Hematopoietic multipotent progenitor cell (in vitro differentiated cells): ENCODE results near the gene IBTK.

GRCh38 chr6:81264978-81265607, 487.4 kb downstream of the TENT5A start:
- CAGE, long polyA plus RNA: no peak

DNA sequence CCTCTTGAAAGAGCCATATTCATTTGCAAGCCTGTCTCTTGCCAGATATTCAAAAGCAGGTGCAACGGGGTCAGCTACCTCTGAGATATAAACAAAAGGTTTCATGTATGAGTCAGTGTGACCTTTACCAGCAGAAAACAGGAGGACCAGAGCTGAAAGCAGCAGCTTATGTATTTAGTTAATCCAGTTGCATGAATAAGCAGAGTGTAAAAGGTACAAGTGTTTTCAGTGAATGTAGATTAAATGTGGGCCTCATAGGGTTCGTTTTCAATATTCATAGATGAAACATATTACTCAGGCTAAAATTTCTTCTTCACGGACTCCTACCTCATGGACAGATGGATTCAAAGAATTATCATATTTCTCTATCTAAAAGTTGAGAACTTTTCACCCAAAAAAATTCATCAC, 55.9 kb downstream of the TENT5A start:
- CAGE, long polyA plus RNA: no peak

GRCh38 chr6:82015287-82016063, 232.1 kb downstream of the IBTK start:
- CAGE, long polyA plus RNA: no peak

- CAGE, long polyA plus RNA: no peak
Measured at GRCh38 chr6:82144965-82145389, 102.6 kb downstream of the IBTK start.

DNA sequence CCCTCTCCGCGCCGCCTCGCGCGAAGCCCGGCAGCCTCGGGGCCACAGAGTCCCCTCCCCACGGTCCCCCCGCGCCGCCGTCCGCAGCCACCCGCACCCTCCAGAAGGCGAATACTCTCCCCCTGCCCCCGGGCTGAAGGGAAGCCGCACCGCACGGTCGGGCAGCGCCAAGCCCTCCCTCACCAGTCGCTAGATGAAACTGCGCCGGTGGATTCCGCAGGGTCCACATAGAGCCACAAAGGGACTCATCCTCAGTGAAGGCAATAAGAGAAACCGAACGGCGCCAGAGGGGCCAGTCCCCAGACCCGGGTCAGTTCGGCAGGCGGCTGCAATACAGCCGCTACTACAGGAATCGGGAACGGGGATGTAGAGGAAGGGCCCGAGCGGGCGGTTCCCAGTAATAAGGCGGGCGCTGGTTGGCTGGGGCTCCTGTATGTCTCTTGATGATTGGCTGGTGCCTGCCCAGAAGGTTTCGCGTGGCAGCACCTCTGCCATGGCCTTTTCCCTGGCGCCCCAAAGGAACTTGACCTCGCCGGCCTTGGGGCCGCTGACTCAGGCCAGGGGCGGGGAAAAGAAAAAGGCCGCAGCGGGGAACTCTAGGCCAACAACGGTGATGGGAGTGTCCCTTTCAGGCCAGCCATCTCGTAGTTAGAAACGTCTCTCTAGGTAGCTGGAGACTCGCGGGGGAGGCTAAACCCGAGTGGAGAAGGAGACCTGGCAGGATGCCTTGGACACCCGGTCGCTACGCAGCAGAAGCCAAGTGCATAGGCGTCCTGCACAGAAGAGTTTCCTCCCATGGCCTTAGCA, at the start of gene IBTK:
Gene IBTK, minus strand, starts transcription at position 366 of the 807 bp plus-strand sequence.
- CAGE, long polyA plus RNA: start-site peak on the minus strand centred at position 362 of the sequence, 40 bp wide, 53 reads

GRCh38 chr6:82395093-82395346, 31.4 kb downstream of the TPBG start:
- CAGE, long polyA plus RNA: no peak

- CAGE, long polyA plus RNA: no peak
Measured at GRCh38 chr6:82558264-82558523, 194.6 kb downstream of the TPBG start.

GRCh38 chr6:83853973-83854545, 899 bp downstream of the RIPPLY2 start:
- CAGE, long polyA plus RNA: no peak

DNA sequence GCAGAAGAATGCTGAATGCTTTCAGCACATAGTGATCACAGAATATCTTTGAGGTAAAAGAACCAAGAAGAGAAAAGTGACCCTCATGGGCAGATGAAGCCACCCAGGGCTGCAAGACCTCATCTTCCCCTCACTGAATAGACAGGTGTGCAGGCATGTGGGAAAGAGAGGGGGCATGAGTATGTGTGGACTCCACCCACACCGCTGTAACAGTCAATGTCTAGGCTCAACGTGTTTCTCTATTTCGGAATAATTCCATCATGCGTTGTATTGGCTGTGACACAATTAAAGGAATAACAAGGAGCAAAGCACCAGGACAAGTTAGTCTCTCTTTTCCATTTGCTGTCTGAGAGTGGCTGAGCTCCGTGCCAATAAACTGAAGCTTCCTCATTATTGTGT, 7.2 kb upstream of the MRAP2 start:
- CAGE, long polyA plus RNA: no peak

GRCh38 chr6:84766939-84767649, 2.7 kb upstream of the TBX18 start:
- CAGE, long polyA plus RNA: no peak

DNA sequence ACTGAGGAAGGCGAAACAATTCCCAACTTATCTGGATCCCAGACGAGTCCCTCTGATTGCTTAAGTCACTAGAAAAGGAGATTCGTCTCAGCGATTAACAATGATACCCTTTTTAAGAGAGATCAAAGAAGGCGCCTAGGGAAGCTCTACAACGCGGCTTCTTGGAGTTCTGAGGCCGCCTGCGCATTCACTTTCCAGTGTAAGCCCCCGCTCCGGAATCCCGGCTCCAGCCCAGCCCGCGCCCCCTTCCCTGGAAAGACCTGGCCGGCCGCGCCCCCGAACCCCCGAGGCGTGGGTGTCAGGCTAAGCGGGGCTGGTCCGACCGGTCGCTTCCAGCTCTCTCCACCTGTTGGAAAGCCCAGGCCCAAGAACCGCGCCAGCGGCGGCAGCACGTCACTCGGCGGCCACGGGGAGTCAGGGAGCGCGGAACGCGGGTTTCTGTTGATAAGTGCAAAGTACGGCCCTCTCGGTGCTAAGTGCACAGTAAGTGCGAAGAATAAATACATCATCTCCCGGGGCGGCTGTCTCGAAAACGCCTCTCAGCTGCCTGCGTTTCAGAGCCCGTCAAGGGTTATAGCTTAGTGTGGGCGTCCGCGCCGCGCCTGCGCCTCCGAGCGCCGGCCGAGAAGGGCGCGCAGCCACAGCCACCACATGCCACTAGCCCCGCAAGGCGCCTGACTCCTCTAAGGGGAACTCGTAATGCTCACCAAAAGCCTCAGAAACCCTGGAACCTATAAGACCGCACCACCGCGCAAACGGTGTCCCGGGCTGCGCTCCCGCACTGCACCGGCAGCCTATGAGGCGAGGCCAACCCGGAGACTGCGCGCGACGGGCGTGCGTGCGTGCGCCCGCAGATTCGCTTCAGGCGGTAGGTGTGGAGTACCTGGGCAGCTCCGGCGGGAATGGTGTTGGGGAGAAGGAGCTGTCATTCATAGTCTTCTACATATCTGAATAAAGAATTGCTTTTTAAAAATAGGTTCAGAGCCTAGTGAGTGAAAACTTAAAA, 9.1 kb upstream of the TBX18 start:
- CAGE, long polyA plus RNA: no peak

DNA sequence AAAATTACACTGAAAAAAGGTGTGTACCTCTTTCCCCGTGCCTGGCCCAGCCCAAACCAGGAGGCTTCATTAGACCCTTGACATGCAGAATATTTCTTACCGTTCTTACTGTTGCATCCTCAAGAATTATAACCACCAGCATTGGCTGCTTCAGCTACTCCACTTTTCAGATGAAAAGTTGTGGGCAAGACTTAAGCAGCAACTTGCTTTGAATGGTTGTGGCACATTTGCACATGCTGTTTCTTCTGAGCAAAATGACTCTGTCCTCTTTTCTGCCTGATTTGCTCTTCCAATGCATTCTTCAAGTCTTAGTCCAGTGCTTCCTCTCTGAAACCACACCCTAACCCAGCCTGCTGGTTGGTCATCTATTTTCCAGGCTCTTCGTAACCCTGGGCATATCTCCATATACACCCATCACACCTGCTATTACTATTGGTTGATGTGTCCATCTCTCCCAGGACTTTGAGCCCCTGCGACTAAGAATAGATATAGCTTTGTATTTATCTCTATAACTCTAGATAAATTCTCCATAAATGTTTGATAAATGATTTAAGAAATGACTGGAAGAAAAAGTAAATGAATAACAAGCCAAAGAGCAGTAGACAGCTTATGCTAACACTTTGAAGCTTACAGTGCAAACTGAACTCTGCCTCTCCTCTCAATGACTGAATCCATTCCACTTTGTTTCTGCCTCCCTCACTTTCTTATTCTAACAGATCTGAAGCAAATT, 59.8 kb upstream of the NT5E start:
- CAGE, long polyA plus RNA: no peak

- CAGE, long polyA plus RNA: no peak
Measured at GRCh38 chr6:85450861-85451410, 1.1 kb downstream of the NT5E start.

DNA sequence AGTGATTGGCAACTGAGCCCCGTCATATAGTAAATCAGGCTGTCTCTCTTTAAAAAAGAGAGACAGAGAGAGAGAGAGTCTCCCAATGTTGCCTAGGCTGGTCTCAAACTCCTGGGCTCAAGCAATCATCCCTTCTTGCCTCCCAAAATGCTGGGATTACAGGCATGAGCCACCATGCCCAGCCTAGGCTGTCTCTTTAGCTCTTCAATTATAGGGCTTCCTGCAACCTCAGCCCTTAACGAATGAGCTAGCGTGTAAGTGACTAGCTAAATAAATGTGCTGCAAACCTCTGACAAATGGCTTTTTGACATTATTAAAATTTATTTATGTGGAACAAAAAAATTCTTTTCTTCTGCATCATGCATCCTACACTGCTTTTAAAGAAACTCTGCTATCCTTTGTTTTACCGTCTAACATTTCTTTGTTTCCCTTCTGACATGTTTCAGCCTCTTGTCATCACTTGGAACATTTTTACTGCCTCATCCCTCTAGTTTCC, 9.2 kb downstream of the NT5E start:
- CAGE, long polyA plus RNA: no peak

GRCh38 chr6:85636542-85637572, 5.8 kb downstream of the SYNCRIP start:
- CAGE, long polyA plus RNA: no peak

DNA sequence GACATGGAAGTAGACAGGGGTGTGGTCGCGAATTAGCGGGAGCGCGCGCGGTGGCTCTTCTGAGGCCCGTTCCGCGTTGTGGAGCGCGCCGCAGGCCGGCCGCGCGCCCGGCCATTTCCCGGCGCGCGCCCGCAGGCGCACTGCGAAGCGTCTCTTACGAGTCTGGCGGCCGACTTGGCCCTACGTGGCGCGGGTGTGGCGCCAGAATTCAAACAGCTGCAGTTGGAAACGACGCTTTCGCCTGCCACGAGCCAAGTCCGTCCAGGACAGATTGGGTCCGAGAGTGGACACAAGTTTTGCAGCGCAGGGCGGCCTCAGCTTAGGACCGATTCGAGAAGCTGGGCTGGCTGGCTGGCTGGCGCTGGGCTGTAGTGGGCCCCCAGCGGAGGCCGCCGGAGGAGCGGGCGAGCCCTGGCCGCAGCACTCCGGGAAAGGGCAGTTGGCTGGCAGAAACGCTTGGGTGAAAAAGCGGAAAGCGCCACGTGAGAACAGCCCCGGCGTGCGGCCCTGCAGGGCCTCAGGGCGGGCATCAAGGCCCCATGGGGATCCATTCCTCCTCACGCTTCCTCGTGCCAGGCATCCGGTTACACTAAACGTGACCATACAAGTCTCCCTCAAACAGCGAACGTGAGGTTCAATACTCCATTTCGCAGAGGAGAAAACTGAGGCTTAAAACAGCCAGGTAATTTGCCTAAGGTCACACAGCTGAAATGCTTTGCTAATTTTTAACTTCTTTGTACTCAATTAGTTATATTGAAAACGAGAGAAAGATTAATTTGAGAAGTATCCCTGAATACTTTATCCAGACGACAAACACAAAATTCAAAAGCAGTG, 36.3 kb upstream of the SYNCRIP start:
- CAGE, long polyA plus RNA: no peak

DNA sequence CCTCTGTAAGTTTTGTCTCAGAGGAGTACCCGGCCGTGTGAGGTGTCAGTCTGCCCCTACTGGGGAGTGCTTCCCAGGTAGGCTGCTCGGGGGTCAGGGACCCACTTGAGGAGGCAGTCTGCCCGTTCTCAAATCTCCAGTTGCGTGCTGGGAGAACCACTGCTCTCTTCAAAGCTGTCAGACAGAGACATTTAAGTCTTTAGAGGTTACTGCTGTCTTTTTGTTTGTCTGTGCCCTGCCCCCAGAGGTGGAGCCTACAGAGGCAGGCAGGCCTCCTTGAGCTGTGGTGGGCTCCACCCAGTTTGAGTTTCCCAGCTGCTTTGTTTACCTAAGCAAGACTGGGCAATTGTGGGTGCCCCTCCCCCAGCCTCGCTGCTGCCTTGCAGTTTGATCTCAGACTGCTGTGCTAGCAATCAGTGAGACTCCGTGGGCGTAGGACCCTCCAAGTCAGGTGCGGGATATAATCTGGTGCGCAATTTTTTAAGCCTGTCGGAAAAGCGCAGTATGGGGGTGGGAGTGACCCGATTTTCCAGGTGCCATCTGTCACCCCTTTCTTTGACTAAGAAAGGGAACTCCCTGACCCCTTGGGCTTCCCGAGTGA, 414.6 kb upstream of the SYNCRIP start:
- CAGE, long polyA plus RNA: no peak

DNA sequence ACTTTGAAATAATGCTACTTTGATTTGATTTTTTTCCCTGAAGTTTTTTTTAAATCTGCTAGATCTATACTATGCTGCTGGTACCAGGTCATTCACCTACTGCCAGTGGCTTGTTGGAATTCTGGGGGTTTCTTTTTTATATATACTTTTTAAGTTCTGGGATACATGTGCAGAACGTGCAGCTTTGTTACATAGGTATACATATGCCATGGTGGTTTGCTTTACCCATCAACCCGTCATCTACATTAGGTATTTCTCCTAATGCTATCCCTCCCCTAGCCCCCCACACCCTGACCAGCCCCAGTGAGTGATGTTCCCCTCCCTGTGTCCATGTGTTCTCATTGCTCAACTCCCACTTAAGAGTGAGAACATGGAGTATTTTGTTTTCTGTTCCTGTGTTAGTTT, 644.3 kb upstream of the HTR1E start:
- CAGE, long polyA plus RNA: no peak

DNA sequence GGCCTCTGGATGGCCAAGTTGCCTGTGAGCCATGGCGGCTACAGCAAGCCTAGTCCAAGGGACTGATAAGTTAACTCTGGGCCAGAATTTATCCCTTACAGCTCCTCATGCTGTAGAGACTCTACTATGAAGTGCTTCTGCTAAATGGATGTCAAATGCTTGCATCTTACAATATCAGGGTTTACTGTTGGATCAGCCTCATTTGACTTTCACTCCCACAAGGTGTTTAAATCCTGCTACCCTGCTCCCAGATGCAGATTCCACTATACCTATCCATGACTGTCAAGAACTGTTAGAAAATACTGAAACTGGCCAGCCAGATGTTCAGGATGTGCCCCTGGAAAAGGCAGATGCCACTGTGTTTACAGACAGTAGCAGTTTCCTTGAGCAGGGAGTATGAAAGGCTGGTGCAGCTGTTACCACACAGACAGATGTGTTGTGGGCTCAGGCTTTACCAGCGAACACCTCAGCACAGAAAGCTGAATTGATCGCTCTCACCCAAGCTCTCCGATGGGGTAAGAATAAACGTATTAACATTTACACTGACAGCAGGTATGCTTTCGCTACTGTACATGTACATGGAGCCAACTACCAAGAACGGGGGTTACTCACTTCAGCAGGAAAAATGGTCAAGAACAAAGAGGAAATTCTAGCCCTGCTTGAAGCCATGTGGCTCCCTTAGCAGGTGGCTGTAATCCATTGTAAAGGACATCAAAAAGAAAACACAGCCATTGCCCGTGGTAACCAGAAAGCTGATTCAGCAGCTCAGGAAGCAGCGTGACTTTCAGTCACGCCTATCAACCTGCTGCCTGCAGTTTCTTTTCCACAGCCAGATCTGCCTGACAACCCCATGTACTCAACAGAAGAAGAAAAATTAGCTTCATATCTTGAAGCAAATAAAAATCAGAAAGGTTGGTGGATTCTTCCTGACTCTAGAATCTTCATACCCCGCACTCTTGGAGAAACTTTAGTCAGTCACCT, 459.8 kb upstream of the HTR1E start:
- CAGE, long polyA plus RNA: no peak

DNA sequence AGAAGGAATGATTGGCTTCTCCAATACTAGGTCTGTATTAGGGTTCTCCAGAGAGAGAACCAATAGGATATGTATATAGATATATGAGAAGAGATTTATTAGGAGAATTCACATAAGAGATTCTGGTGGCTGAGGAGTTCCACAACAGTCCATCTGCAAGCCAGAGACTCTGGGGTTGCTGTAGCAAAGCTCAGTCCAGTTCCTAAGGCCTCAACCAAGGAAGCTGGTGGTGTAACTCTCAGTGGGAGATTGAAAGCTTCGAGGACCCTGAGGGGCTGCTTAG, 29.1 kb downstream of the ZNF292 start:
- CAGE, long polyA plus RNA: no peak